Measurements from ENCODE around the gene GAS2L1.

GRCh38 chr22:27719559-27720064, 81.9 kb downstream of the MN1 start:
- CAGE, long polyA plus RNA, result no peak
- RRBS, result no CpG with 5 or more reads among the region's 8 CpGs

DNA sequence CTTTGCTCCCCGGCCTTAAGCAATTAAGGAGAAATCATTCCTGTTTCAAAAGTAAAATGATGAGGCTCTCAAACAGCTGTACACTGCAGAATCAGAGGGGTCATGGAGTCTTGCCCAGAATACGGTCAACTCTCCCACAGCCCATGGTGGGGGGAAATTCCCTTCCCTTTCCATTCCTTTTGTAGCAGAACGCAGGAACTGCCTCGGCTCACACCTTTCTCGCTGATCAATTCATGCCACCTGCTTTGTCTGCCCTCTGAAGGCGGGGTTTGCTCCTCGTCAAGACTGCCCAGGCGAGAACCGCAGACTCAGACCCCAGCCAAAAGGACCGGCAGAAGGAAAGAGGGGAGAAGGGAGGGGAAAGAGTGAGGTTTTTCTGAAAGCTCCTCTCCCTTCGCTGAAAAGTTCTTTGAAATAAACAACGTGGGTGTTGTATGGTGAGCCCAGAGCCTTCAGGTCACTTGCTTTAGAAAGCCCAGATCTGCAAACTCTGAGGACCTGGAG, 52.7 kb downstream of the MN1 start:
- CAGE, long polyA plus RNA, result no peak
- RRBS, result no CpG with 5 or more reads among the region's 12 CpGs

GRCh38 chr22:27809839-27810381, 8.4 kb upstream of the MN1 start:
- CAGE, long polyA plus RNA, result no peak
- RRBS, result no CpG with 5 or more reads among the region's 9 CpGs

DNA sequence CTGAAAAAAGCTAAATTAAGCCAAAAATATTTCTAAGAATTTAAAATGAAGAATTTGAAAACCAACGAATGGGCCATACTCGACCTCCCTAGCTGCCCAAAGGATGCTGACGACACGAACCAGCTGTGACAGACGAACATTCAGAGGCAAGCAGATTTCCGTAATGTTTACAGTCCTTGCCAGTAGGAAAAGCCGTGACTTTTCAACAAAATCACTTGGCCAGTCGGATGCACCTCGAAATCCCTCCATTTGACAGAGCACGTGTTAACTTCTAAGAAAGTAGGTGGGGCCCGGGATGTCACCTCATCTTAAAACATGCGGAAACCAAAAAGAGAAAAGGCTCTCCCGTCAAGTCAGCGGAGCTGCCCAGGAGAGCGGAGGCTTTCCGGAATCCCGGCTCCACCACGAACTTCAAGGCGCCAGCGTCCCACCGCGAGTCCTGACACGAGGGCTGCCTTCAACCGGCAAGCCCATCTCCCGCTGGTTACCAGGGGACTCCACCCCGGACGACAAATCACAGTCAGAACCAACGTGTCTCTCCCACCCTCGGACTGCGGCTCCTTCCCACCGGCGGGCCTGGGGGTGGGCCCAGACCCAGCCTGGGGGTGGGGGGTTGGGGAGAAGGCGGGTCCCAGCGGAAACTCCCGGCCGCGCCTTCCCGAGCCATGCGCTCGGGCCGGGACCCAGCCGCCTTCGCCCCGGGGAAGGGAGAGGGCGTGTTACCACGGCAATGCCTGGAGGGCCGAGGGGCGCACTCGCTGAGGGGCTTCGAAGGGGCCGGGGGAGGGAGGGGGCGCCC, 602 bp downstream of the PITPNB start:
- CAGE, long polyA plus RNA, result no peak
- RRBS, result 2% methylated on average over 30 of the region's 52 CpGs

DNA sequence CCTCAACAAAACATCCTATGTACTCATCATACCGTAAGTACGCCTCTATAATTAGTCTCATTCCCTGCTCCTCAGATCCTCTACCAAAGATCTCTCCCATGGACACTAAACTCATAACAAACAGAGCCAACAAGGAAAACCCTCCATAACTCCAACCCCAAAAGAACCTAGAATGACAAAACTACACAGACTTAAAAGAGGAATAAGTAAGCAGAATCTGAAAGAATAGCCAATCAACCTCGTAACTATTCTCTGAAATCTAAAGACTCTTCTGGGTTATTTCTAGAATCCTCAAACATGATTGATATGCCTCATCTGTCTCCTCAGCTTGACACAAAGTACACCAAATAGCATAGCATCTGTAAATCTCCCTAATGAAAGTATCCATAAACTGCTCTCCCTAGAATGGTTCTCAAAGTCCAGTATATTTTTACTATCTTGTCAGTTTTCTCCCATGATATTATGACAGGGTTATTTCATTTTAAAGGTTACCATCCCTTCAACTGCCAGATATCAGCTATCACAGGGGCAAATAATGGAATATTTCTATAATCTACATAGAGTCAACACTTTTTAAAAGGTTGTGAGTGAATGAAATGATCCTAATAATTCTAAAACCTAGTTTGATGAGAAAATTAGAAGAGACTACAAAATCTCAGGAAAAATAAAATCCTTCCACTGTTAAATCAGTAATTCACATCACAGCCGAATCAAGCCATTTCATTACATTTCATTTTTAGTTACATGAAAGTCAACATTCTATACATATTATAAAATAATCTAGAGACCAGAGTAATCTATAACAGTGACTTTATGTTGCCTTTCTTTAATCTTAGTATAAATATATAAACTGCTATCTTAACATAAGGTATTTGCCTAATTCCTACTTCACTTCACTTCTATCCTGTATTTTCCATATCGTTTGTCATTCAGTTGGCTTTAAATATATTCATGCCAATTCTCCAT, 194.8 kb downstream of the TTC28 start:
- CAGE, long polyA plus RNA, result no peak
- RRBS, result no CpG with 5 or more reads among the region's 5 CpGs

GRCh38 chr22:28581201-28581665, 98.4 kb downstream of the TTC28 start:
- CAGE, long polyA plus RNA, result no peak
- RRBS, result no CpG with 5 or more reads among the region's 4 CpGs

DNA sequence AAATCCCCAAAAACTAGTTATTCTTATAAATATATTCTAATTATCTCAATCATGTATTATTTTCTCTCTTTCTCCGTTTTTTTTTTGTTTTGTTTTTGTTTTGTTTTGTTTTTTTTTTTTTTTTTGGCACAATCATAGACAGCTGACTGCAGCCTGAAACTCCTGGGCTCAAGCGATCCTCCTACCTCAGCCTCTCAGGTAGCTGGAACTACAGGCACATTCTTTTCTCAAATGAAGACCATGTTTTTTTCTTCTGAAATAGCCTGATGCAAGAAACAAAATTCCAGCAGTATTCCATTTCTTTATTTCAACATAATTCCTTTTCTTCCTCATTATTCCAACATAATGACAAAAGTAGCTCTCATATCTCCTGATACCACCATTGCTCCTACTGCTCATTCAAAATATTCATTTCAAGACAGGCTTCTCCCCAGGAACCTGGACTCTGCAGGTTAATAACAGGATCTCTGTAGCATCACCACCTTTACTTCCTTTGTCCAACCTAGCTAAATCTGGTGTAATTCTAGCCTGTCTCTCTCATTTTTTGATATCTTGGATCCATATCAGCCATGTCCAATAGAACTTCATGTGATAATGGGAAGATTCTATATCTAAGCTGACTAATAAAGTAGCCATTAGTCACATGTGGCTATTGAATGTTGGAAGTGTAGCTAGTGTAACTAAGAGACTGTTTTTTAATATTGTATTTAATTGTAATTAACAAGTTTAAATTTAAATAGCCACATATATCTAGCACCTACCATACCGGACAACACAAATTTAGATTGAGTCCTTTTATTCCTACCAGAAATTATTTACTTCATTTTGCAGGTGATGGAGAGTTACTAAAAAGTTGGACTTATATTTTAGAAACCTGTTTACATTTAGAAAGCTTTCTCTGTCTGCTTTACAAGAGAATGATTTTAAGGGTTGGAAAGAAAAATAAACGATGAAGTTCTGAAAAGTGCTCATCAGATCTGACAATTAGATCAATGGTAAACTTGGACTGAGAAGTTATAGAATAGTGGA, 95.4 kb downstream of the TTC28 start:
- CAGE, long polyA plus RNA, result no peak
- RRBS, result no CpG with 5 or more reads among the region's 4 CpGs

GRCh38 chr22:28754130-28754491, 12.3 kb downstream of the HSCB start:
- CAGE, long polyA plus RNA, result no peak
- RRBS, result no CpG with 5 or more reads among the region's 1 CpG

DNA sequence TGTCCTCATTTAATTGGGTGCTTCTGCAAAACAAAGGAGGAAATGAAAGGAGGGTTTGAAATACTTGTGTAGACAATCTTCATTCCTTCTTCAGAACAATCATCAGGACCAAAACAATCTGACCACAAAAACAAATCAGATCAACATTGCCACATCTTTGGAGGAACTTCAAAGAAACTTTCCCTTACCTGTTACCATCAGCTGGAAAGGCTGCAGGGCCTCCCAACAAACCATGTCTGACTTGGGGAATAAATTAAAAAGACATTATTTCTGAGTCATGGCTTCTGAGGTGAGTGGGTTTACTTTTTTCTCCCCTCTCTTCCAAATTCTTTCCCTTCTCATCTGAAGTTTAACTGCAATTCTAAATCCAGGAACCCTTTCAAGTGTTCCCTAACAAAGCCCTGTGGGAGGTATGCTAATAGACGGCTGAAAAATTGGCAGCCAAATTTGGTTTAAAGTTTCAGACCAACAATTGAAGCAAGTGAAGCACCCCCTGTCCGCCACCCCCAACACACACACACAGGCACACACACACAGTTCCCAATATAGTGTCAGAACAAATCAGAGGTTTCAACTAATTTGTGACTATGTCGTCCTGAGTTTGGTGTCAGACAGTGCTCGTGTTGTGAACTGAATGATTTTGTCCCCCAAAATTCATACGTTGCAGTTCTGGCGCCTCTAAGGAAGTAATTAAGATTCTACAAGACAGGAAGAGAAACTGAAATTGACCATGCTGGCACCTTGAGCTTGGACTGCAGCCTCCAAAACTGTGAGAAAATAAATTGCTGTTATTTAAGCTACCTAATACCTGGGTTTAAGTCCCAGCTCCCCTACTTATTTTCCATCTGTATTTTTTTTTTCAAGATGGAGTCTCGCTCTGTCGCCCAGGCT, 12.2 kb upstream of the CCDC117 start:
- CAGE, long polyA plus RNA, result no peak
- RRBS, result no CpG with 5 or more reads among the region's 8 CpGs

DNA sequence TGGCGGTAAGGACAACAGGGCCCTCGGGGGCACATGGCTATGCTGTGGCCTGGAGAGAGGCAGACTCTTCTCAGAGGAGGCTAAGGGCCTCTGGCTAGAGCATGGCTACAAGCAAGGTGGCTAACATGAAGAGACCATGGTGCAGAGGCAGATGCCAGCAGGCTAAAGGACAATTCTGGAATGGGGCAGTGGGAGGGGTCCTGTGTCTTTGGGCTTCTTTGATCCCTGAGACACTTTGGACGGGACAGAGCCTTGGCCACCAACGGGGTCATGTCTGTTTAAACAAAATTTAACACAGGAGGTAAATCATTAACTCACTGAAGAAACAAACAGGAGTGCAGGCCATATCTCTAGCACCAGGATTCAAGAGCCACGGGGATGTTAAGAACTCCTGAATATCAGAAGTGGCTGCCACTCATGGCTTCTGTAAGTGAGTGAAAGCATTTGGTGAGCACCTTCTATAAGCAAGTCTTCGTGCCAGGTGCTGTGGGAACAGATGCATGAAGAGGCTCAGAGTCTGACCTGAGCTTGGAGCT, 18.4 kb upstream of the ZNRF3 start:
- CAGE, long polyA plus RNA, result no peak
- RRBS, result no CpG with 5 or more reads among the region's 6 CpGs

- CAGE, long polyA plus RNA, result no peak
- RRBS, result no CpG with 5 or more reads among the region's 8 CpGs
Observed at GRCh38 chr22:28903042-28903409, 19.7 kb downstream of the ZNRF3 start.

DNA sequence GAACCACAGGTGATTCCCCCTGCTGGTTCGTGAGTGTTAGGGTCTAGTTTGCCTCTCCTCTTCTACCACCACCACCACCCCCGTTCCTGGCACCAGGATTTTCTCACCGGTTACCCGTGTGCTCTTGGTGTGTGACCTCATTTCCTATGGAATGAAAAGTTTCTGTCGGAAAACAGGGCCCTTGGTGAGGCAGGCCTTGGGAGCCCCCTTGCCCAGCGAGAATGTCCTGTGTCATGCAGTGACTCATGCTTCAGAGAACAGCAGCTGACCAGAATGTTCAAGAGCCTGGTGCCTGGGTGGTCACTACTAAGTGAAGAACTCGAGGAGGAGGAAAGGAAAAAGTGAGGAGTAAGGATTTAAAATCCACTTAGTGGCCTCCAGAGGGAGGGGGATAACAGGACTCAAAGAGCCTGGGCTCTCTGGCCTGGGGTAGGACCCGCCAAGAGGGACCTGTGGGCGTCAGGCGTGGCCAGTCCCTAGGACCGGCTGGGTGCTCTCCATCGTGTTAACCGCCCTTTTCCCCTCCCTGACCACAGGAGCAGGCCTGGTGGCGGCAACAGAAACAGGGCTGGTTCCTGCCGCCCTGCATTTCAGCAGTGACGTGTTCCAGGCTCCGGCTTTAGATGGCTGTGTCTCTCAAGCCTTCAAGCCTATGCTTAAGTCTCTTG, 30.2 kb downstream of the C22orf31 start:
- CAGE, long polyA plus RNA, result no peak
- RRBS, result no CpG with 5 or more reads among the region's 17 CpGs

DNA sequence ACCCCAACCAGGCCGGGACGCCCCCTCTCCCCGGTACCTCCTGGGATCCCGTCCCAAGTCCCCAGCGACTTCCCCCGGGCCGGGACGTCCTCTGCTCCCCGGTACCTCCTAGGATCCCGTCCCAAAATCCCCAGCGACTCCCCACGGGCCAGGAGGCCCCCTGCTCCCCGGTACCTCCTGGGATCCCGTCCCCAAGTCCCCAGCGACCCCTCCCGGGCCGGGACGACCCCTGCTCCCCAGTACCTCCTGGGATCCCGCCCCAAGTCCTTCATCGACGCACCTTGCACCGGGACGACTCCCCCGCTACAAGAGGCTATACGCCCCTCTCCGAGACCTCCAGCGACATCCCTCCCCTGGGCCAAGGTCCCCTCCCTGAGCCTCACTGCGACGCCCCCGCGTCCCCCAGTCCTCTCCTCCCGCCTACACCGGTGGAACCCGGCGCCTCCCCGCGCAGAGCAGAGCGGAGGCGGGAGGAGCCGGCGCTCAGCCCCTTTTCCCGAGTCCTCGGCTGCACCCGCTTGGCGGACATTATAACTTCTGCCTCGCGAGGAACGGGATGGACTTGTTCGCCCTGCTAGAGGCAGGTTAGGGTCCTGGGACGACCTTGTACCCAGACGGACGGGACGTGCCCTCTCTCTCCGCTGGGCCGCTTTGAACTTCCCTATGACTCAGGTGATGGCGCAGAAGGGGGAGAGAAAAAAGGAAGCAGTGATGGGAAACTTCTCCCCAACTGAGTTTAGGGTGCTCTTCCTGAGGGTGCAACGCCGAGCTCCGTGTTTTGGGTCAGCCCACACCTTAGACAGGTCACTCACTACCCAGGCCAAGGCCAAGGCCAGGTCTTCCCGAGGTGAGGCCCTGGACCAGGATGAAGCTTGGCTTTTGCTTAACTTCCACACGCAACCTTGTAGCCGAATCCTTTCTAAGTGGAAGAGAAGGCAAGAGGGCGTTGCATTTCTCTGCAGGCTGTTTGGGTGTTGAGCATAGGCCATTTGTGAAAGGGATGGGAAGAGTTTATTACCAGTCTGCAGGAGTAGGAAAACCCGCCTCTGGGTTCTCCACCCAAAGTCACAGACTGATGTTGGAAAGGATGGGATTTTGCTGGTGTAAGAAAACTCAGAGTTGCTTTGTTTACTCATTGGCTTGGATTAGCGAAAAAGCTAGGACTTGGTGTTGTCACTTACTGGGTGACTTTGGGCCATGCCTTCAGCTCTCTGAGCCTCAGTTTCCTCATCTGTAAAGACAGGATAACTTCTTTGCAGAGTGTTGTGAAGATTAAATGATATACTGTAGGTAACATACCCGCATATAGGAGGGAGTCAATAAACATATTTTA, 1.2 kb downstream of the KREMEN1 start:
- CAGE, long polyA plus RNA, result no peak
- RRBS, result 6% methylated on average over 19 of the region's 66 CpGs

- CAGE, long polyA plus RNA, result no peak
- RRBS, result no CpG with 5 or more reads among the region's 8 CpGs
Observed at GRCh38 chr22:29112776-29113243, 40.0 kb downstream of the KREMEN1 start.

GRCh38 chr22:29119820-29120563, 47.2 kb downstream of the KREMEN1 start:
- CAGE, long polyA plus RNA, result no peak
- RRBS, result no CpG with 5 or more reads among the region's 5 CpGs

GRCh38 chr22:29208675-29209482, 3.2 kb downstream of the EMID1 start:
- CAGE, long polyA plus RNA, result no peak
- RRBS, result 45% methylated on average over 3 of the region's 15 CpGs

DNA sequence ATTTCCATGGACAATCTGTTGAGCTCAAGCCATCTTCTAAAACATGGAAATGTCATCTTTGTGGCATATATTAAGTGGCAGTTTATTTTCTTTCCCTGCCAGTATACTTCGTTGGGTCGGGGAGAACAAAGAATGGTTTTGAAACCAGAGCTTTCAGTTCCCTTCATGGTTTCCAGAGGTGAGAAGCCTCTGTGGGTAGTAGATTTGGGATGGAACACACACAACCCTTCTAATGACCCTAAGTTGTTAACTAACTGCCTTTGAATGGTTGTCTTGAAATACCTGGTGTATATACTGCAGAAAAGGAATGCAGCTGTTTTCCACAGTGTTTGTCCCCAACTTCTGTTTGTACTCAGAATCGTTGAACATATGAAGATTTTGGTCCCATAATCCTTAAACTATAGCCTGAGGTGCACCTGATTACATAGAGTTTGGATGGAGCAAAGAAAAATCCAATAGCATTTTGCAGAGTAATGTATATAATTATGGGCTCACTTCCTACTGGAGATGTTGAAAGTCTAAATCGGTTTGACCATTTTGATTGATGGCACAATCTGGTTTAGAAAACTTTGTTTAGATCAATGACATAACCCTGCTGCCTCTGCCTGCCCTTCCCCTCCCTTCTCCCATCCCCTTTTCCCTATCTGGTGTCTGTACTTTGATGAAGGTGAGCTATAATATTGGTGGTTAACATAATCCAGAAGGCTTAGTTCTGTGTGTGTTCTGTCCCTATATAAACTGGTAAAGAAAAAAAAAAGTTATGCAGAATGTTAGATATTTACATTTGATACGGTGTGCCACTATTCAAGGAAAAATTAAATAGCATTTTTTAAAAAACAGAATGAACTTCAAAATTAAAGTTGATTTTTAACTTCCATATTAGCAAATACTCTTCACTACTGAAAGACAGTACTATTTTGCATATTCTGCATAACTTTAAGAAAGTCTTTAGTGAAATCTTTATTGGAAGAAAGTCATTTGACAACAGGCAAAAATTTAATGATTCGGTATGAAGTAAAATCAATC, 17.3 kb upstream of the GAS2L1 start:
- CAGE, long polyA plus RNA, result no peak
- RRBS, result no CpG with 5 or more reads among the region's 6 CpGs

DNA sequence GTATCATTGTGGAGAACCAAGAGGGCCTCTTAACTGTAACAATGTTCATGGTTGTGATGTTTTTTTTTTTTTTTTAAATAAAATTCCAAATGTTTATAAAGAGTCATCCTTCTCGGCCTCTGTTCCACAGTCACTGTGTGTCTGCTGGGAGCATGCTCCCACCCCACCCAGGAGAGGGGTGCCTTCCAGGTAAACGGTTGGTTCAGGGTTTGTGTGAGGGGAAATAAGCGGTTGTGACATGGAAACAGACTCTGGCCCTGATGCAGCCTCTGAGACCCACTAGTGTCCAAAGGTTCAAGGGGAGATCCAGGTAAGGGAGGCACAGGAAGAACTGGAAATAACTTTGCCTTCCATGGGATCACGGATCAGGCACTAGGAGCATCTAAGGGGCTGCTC, 6.0 kb upstream of the GAS2L1 start:
- CAGE, long polyA plus RNA, result no peak
- RRBS, result no CpG with 5 or more reads among the region's 4 CpGs

- CAGE, long polyA plus RNA, result no peak
- RRBS, result 2% methylated on average over 51 of the region's 87 CpGs
Observed at GRCh38 chr22:29306050-29307190, at the start of gene GAS2L1. Gene GAS2L1, plus strand, starts transcription at chr22:29306650.

DNA sequence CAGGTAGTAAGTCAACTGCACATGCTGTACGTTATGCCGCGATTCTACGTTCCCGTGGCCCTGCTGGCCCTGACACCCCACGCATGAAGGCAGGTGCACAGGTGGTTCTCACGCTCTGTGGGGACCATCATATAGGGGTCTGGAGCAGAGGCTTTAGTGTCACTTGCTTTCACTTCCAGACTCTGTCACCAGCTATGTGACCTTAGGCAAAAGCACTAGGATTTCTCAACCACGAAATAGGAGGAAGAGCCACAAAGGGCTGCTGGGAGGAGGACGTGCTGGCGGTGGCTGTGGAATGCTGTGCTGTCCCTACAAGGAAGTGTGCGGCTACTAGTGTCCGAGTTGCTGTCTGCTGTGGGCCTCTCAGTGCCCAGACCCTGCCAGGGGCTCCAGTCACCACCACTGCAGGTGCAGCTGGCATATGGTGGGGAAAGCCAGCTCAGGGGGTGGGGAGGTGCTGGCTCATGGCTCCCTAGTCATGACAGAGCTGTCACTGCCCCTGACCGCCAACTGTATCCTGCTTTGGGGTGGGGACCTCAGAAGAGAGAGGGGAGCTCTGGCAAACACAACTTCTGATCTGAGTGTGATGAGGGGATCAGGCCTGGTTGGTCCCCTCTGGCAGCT, 21.6 kb upstream of the RASL10A start:
- CAGE, long polyA plus RNA, result no peak
- RRBS, result no CpG with 5 or more reads among the region's 13 CpGs